Epithelial cell of esophagus (primary cell): ENCODE measurements around a stretch of chr3.

DNA sequence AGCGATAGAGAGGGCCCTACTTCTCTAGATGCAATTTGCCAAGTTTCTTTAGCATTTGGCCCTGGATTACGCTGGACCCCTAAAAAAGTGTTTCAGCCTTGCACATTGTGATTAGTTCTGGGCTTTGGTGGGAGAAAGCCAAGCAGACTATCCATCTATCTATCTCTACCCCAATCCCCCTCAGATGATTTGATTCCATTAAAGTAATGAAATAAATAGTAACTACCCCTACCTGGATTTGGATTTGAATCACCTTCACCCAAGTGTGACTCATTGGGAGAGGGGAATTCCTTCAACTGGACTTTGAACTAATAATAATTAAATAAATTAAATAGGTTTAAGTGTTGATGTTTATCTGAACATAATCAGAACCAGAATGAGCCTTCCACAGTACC is 41.3 kb downstream of the CTNNB1 start:
- RRBS: no CpG with 5 or more reads among the region's 2 CpGs

- RRBS: no CpG with 5 or more reads among the region's 3 CpGs
Observed at GRCh38 chr3:41539181-41540043, 340.1 kb downstream of the CTNNB1 start.

DNA sequence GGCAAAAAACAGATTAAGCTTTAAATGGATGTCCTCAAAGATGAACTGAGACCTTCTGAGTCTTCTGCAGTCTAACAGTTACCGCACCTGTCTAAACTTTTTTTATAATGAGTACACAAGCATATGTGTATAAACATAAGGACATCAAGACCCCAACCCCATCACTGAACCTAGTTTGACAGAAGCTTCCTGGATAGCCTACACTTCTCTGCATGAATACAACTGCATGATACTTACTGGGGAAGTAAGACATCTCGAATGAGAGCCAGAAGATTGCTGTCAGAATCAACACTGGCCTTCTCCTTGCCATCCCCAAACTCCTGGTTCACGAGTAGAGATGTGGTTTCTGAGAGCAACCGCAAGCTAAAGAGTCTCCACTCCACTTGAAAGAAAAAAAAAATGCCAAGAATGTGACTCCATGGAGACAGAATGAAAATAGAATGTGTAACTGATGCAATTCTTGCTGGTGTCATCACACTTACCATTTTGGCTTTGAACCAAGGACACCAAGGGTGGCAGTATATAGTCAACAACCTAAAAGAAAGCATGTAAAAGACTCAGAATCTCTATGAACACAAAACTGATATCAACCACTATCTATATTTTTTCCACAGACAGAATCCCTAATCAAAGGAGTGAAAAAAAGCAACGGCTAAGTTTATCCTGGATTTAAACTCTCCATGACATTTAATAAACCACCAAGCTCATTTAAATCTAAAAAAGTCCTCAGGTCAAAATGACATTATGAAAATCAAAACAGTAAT is 280.4 kb downstream of the ULK4 start:
- RRBS: no CpG with 5 or more reads among the region's 5 CpGs

DNA sequence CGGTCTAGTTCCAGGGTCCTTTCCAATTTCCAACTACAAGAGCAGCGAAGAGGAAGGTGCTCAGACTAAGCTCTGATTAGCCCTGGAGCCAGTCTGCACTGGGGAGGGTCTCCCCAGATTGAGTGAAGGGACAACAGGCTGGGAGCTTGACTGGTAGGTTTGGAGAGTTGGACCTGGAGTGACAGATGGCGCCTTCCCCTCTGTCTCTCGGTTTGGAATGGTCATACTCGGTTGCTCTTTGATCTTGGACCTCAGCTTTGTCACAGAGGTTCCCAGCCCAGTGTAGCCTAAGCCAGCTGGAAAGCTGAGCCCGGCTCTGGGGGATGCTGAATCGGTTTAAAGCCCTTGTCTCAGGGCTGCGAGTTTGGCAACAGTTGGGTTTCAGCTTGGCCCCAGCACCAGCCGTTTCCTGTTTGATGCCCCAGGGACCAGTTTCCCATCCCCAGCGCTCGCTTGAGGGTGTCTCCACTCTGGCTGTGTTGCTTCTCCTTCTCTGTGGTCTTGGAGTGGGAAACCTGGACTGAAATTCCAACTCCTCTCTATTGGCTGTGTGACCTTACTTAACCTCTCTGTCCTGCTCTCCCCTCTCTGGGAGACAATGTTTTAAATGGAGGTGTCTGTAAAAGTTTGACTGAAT is 53.2 kb upstream of the ULK4 start:
- RRBS: no CpG with 5 or more reads among the region's 11 CpGs

GRCh38 chr3:42052340-42053639 is 38.4 kb upstream of the TRAK1 start:
- RRBS: no CpG with 5 or more reads among the region's 13 CpGs

DNA sequence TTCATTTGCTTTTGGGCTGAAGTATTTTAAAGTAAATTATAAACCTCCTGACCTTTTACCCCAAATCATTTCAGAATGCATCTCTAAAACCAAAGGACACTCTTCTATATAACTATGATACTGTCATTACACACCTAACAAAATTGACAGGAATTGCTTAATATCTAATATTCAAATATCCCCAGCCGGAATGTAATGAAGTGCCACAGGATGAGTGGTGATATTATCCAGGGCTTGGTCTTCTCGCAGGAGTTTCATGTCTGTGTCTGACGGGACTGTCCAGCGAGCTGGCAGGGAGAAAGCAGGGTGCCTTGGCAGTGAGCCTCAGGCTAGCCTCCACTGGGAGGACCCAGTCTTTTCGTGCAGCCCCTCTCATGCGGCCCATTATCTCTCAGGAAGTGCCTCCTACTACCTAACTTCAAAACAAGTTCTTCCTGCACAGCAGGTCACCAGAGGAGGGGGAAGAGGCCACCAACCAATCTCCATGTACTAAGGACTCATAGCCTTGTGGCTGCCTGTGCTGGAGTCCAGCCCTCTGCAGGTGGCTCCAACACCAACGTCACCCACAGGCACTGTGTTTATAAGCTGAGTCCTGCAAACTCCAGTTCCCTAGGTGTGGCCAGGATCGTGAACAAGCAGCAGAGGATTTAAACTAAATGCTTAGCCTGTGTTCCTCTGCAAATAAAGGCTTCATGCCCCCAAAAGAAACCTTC is 4.7 kb downstream of the VIPR1 start:
- RRBS: no CpG with 5 or more reads among the region's 8 CpGs

- RRBS: no CpG with 5 or more reads among the region's 9 CpGs
Observed at GRCh38 chr3:42532601-42533709, 30.5 kb downstream of the VIPR1 start.

- RRBS: no CpG with 5 or more reads among the region's 5 CpGs
Observed at GRCh38 chr3:42581400-42581598, 468 bp downstream of the SEC22C start.

- RRBS: no CpG with 5 or more reads among the region's 3 CpGs
Observed at GRCh38 chr3:42612050-42612561, 11.6 kb downstream of the NKTR start.

DNA sequence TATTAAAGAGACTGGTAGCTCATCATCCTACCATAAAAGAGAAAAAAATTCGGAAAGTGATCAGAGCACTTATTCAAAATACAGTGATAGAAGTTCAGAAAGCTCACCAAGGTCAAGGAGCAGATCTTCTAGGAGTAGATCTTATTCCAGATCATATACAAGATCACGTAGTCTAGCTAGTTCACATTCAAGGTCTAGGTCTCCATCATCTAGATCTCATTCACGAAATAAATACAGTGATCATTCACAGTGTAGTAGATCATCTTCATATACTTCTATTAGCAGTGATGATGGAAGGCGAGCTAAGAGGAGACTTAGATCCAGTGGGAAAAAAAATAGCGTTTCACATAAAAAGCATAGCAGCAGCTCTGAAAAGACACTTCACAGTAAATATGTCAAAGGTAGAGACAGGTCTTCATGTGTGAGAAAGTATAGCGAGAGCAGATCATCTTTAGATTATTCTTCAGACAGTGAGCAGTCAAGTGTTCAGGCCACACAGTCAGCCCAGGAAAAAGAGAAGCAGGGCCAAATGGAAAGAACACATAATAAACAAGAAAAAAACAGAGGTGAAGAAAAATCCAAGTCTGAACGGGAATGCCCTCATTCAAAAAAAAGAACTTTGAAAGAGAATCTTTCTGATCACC is 15.7 kb upstream of the ZBTB47 start:
- RRBS: no CpG with 5 or more reads among the region's 7 CpGs

DNA sequence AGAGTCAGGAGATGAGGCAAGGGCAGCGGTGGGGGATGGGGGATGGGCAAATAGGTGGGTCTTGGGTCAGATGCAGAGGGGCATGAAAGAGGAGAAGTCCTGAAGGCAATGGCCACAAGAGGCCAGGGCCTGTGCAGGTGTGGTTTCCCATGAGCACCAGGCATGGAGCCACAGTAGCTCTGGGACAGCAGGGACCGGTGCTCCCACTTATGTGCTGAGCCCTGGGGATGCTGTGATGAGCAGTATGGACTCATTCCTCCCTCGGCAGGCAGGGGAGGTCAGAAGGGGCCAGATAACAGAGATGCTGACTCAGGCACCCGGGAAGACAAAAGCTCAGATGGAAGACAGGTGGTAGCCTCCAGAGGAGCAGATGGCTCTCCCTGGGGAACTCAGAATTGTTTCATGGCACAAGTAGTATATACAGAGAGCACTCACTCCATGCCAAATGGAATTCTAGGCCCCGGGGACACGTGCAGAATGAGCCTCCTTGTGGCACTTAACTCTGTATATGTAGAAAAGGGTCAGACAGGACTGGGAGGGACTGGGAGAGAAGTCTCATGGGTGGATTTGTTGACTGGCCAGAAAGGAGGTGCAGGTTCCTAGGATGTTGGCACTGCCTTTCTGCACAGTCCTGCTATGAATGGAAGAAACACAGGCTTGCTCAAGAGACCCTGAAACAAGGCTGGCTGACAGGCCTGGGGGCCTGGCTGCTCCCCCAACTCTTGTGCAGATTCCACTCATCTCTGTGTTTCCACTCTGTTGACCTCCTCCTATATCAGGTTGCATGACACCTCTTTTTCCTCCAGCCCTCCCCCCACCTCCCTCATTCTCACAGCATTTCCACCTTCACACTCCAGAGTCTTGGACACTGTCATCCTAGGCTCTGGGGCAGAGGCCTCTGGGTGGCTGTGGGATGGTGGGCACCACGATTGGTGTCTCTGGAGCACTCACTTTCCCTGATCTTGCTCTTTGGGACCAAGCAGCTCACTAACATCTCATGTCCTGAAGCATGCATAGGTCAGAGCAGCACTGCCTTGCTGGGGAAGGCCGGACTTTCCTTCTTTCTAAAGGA is 14.5 kb downstream of the ZBTB47 start:
- RRBS: no CpG with 5 or more reads among the region's 8 CpGs

DNA sequence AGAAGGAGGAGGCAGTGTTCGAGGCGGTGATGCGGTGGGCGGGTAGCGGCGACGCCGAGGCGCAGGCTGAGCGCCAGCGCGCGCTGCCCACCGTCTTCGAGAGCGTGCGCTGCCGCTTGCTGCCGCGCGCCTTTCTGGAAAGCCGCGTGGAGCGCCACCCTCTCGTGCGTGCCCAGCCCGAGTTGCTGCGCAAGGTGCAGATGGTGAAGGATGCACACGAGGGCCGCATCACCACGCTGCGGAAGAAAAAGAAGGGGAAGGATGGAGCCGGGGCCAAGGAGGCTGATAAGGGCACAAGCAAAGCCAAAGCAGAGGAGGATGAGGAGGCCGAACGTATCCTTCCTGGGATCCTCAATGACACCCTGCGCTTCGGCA is 834 bp downstream of the KLHL40 start:
- RRBS: no CpG with 5 or more reads among the region's 37 CpGs

GRCh38 chr3:42853589-42854112 is 22.0 kb downstream of the CYP8B1 start:
- RRBS: no CpG with 5 or more reads among the region's 3 CpGs

DNA sequence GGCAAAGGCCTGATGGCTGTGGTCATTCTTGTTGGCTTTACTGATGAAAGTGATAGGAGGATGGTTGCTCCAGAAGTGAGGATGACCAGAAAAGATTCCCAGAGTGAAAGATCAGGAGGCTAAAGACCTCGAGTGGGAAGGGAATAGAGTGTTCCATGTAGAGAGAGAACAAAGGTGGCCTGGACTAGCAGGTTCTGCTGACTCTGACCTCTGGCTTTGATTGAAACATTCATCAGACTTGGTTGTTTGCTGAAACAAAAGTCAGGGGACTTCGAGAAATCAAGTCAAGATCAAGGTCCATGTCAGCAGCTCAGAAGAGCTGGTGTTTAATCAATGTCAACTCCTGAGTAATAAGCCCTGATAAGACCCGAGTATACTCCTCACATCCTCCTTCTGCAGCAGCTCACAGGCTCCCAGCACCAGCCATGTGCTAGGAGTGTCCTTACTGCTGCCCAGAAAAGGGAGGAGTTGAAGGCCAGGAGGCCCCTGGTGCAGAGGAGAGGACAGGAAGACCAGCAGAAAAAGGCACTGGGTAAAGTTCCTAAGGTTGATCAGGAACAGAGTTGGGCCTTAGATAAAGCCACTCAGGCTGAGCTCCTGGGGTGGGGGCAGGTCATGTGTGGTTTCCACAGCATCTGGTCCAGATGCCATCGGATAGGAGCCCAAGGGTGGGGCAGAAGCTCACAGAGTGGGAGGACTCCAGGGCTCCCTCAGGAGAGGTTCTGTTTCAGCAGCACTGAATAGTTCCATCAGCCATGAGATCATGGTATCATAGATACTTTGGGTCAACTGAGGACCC is 19.8 kb downstream of the CYP8B1 start:
- RRBS: no CpG with 5 or more reads among the region's 4 CpGs

DNA sequence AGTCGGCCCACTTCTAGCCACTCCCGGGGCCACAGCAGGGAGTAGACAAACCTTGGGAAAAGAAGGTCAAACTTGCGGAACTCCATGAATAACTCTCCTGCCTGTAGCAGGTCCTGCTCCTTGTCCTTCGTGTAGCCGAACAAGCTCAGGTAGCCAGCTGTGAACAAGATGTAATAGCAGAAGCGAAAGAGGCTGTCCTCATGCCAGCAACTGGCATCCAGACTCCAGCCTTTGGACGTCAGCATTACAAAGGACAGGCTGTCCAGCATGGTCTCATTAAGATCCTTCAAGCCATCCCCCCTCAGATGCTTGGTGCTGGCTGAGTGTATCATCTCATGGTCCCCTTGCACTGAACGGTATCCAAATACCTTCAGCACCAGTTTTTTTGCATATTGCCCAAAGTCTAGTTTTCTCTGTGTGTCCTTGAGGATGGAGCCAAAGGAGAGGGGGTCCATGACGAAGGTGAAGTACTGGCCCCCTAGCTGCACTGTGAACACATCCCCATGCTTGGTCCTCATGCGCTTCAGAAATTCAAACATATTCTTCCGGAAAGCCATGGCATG is 476 bp downstream of the CYP8B1 start:
- RRBS: no CpG with 5 or more reads among the region's 11 CpGs

- RRBS: no CpG with 5 or more reads among the region's 8 CpGs
Observed at GRCh38 chr3:42991705-42992449, 12.8 kb downstream of the GASK1A start.

- RRBS: no CpG with 5 or more reads among the region's 4 CpGs
Observed at GRCh38 chr3:42996546-42997198, 17.6 kb downstream of the GASK1A start.

- RRBS: no CpG with 5 or more reads among the region's 11 CpGs
Observed at GRCh38 chr3:43024116-43025106, 45.3 kb downstream of the GASK1A start.

GRCh38 chr3:43194516-43195004 is 88.7 kb upstream of the POMGNT2 start:
- RRBS: no CpG with 5 or more reads among the region's 5 CpGs